ENCODE data around the genes RAB22A and APCDD1L.

DNA sequence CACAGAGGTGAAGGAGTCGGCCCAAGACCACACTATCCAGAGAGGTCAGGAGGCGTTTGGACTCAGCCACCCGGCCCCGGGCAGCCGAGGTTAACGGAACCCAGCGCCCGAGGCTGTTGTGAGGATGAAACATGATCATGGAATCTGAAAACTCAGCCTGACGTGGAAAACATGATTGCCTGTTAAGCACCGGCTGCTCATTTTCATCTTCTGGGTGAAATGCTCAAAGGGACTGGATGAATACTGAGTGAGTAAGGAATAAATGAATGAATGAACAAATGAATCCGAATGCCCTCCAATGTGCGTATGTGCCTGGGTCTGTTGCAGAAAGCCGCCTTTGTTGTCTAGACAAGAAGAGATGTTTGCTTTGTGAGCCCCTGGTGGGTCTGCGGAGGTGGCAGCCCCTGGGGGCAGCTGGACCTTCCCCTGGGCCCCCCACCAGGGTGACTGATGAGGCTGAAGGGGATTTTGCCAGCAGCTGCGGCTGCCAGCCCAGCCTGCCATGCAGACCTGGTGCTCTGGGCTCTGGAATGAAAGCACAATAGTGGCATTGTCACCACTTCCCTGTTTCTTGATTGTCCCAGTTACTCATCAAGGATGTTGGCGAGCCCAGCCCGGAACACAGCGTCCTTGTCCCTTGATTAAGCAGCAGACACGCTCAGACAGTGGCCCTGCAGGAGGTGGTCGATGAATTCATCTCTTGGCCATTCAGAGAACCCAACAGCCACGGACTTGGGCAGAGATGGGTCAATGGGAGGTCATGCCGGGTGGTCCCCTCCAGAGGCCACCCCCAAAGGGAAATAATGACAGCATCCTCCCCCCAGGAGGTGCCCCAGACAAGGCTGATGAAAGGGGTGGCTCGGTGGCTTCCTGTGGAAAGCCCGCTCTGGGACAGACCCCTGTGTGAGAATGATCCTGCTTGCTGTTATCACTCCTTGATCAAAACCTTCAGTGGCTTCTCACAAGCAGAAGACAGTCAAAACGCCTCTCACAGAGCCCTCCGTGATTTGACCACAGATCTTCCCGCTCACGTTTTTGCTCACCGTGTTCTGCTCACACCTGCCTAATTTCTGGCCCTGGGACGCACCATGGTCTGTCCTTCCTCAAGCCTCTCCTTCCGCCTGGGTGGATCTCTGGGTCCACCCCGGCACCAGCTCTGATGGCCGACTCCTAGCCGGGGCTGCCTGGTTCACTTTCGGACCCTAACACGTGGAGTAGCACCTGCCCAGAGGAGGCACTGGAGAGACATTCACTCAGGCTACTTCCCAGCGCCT is 133.1 kb upstream of the C20orf85 start:
- PRO-cap, result bidirectional peak, plus-strand start at position 648 of the sequence, minus-strand start at position 517 of the sequence
- RAMPAGE, long total RNA, 2 experiments, result no peak in any of the 2 experiments

GRCh38 chr20:58097716-58098112 is 53.0 kb upstream of the C20orf85 start:
- PRO-cap, result no peak
- RAMPAGE, long total RNA, 2 experiments, result no peak in any of the 2 experiments

- PRO-cap, result bidirectional peak, plus-strand start at chr20:58309715, minus-strand start at chr20:58309428
- RAMPAGE, long total RNA, 2 experiments, result no peak in any of the 2 experiments
Measured at GRCh38 chr20:58309602-58310376, at the start of gene RAB22A. Gene RAB22A, plus strand, starts transcription at chr20:58309715.

- PRO-cap, result no peak
- RAMPAGE, long total RNA, 2 experiments, result no peak in any of the 2 experiments
Measured at GRCh38 chr20:58313387-58313836, 3.9 kb downstream of the RAB22A start.

DNA sequence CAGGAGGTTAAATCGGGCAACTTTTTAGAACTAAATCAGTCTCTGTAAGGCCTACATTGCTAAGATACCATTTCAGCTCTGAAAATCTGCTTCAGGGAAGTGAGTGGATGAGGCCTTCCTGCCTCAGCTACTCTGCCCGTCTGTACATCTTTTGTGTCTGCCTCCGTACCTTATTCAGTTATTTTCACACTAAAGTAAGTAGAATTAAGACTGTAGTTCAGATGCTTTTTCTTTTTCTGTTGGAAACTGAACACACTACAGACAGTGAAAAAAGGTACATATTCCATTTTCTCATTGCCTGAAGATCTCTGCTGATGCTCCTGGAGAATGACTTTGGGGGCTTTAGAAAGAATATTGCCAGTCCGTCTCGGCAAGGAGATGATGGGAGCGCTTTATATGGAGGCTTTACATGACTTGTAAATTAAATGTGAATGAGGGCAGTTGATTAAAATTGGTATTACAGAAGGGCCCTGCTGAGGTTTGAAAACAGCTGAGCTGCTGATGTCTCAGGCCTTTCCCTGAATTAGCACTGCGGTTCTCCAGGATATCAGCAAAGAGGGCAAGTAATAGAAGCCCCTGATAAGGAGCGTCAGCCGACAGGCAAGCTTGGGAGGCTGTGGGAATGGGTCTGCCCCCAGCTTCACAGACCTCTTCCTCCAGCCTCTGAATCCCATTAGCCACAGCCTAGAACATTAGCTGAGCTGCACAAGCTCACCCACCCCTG is 59.6 kb downstream of the VAPB start:
- PRO-cap, result no peak
- RAMPAGE, long total RNA, 2 experiments, result no peak in any of the 2 experiments

- PRO-cap, result no peak
- RAMPAGE, long total RNA, 2 experiments, result no peak in any of the 2 experiments
Measured at GRCh38 chr20:58515161-58515622, at the start of gene APCDD1L. Gene APCDD1L, minus strand, starts transcription at chr20:58515399.

- PRO-cap, result no peak
- RAMPAGE, long total RNA, 2 experiments, result no peak in any of the 2 experiments
Measured at GRCh38 chr20:58652641-58652923, 1.5 kb downstream of the STX16 start.

- PRO-cap, result no peak
- RAMPAGE, long total RNA, 2 experiments, result no peak in any of the 2 experiments
Measured at GRCh38 chr20:58652924-58653235, 1.8 kb downstream of the STX16 start.

DNA sequence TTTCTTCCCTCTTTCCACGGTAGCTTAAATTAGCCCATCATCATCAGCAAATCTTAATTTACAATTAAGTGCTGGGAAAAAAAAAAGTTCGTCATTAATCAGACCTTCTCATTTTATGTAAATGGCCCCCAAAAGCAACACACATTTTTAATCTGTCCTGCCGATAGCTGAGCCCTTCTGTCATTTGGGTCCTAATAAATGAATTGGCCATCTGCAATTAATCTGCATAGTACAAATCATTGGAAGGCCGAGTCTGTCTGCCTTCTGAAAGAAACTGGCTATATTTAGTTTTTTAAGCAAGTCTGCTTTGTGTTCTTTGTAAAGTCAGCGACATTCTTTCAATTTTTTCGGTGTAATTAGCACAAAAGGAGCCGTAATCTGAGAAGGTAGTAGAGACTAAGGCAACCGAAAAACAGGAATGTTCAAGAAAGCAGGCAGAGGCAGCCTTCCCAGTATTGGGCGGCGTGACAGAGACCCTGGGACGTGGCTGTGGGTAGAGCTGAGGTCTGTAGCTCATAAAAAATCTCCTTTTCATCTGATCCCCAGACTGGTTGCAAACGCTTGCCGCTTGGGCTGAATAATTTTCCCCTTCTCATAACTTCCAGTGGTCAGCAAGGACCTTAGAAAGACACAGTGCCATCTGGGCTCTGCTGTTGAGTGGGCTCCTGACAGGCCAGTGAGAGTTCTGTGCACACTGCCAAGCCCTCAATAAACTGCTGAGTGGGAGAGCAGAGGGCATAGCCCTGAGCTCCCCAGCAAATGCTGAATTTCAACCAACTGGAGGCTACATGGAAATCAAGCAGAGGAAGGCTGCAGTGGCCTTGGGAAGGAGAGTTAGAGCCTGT is 8.0 kb upstream of the GNAS start:
- PRO-cap, result no peak
- RAMPAGE, long total RNA, 2 experiments, result no peak in any of the 2 experiments

DNA sequence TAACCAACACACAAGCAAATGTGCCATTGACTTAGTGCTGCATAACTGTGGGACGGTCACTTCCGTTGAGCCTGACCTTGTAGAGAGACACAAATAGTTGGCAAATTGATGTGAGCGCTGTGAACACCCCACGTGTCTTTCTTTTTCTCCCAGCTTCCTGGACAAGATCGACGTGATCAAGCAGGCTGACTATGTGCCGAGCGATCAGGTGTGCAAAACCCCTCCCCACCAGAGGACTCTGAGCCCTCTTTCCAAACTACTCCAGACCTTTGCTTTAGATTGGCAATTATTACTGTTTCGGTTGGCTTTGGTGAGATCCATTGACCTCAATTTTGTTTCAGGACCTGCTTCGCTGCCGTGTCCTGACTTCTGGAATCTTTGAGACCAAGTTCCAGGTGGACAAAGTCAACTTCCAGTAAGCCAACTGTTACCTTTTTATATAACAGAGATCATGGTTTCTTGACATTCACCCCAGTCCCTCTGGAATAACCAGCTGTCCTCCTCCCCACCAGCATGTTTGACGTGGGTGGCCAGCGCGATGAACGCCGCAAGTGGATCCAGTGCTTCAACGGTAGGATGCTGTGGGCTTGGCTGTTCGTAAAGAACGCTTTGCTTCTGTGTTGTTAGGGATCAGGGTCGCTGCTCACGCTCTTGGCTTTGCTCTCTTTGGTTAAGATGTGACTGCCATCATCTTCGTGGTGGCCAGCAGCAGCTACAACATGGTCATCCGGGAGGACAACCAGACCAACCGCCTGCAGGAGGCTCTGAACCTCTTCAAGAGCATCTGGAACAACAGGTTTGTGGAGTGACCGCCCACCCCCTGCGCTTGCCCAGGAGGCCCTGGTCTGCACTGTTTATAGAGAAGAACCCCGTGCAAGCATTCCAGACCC is 18.0 kb downstream of the GNAS start:
- PRO-cap, result no peak
- RAMPAGE, long total RNA, 2 experiments, result start-site peak on the plus strand in 2 of 2 experiments, centred at positions 186 to 722 of the sequence, 22 to 97 reads per replicate

GRCh38 chr20:58994490-58995366 is 12.3 kb downstream of the CTSZ start:
- PRO-cap, result no peak
- RAMPAGE, long total RNA, 2 experiments, result no peak in any of the 2 experiments

GRCh38 chr20:59019633-59019875 is 325 bp downstream of the TUBB1 start:
- PRO-cap, result no peak
- RAMPAGE, long total RNA, 2 experiments, result no peak in any of the 2 experiments

DNA sequence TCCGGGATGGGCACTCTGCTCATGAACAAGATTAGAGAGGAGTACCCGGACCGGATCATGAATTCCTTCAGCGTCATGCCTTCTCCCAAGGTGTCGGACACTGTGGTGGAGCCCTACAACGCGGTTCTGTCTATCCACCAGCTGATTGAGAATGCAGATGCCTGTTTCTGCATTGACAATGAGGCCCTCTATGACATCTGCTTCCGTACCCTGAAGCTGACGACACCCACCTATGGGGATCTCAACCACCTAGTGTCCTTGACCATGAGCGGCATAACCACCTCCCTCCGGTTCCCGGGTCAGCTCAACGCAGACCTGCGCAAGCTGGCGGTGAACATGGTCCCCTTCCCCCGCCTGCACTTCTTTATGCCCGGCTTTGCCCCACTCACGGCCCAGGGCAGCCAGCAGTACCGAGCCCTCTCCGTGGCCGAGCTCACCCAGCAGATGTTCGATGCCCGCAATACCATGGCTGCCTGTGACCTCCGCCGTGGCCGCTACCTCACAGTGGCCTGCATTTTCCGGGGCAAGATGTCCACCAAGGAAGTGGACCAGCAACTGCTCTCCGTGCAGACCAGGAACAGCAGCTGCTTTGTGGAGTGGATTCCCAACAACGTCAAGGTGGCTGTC is 4.7 kb downstream of the TUBB1 start:
- PRO-cap, result no peak
- RAMPAGE, long total RNA, 2 experiments, result no peak in any of the 2 experiments

DNA sequence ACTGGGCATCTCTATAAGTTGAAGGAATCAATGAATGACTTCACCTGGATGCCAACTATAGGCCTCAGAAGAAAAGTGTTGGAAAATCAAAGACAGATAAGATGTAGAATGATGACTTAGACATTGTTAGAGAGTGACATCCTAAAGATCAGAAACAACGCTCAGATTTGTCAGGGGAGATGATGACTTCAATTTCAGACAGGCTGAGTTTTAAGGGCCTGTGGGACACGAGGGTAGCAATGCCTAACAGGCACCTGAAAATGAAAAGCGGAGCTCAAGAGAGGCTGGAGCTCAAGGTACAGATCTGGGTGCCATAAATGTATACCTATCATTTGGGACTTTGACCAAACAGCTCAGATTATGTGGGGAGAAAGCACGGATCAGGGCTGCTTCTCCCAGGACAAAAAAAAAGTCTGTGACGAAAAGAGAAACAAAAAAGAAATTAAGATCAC is 2.1 kb downstream of the PRELID3B start:
- PRO-cap, result no peak
- RAMPAGE, long total RNA, 2 experiments, result no peak in any of the 2 experiments

GRCh38 chr20:59122509-59123601 is 40.8 kb upstream of the ZNF831 start:
- PRO-cap, result no peak
- RAMPAGE, long total RNA, 2 experiments, result no peak in any of the 2 experiments

DNA sequence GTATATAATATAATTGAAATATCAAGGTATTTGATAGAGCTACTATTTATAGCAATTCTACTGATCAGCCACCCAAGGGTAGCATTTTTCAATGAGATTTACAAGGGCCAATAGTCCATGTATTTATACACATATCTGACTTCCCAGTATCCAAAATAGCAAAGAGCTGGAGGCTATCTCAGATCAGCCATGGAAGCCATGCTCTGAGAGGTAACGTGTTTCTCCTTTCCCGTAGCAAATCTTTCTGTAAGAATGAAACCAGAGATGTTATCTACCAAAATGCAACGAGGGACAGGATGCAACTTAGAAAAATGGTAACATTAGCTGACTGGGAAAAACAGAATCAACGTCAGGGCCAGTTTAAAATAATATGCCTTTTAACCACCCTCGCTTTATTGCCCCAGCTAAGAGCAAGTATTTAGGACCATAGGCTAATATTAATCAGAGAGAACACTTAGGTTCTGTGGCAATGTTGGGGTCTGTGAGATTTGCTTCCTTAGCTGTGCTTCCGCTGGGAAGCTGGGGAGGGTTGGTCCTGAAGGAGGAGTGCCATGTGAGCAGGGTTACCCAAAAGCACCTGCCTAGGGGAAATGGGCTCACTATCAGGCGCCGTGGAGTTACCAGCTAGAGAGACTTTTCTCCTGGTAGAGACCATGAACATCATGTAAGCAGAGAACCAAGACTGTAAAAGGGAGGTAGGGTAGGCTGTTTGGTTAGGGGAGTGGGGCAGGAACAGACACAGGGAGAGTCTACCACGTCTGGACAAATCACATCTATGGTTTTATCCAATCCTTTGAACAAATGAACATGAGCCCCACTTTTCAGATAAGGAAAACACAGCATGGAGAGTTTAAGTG is 1.2 kb downstream of the ZNF831 start:
- PRO-cap, result bidirectional peak, plus-strand start at position 277 of the sequence, minus-strand start at position 246 of the sequence
- RAMPAGE, long total RNA, 2 experiments, result no peak in any of the 2 experiments

DNA sequence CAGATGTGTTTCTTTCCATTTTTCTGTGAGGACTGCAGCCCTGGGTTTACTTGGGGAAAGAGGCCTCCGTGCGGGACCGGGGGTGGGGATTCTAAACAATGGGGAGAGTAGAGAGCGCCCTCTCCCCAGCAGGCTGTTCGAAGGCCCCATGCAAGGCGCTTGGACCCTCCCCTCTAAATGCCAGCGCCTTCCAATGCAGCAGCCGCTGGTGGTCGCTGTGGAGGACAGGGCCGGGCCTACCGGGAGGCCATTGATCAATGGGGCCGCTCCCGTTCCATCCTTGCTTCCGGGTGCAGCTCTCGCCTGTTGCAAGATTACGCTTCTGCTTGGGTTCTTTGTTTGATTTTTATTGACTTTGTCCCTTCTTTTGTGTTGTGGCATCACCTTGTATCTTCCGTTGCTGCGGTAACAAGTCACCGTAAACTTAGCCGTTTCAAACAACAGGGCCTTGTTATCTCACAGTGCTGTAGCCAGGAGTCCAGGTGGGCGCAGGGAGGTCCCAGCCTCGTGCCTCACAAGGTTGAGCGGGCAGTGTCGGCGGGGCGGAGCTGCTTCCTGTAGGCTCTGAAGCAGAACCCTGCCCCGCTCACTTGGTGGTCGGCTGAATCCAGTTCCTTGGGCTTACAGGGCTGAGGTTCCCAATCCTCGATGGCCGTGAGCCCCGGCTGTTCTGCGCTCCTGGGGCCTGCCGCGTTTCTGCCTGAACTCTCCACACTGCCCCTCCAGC is 134.6 kb upstream of the PHACTR3 start:
- PRO-cap, result no peak
- RAMPAGE, long total RNA, 2 experiments, result no peak in any of the 2 experiments

GRCh38 chr20:59583365-59583818 is 20.9 kb upstream of the PHACTR3 start:
- PRO-cap, result no peak
- RAMPAGE, long total RNA, 2 experiments, result no peak in any of the 2 experiments

- PRO-cap, result no peak
- RAMPAGE, long total RNA, 2 experiments, result no peak in any of the 2 experiments
Measured at GRCh38 chr20:59723267-59723630, 118.9 kb downstream of the PHACTR3 start.

GRCh38 chr20:59777177-59777689 is 156.2 kb downstream of the SYCP2 start:
- PRO-cap, result no peak
- RAMPAGE, long total RNA, 2 experiments, result no peak in any of the 2 experiments